ENCODE measurements around a stretch of chr22.

- RRBS, result no CpG with 5 or more reads among the region's 4 CpGs
These were observed 491.4 kb downstream of the CRYBA4 start for GRCh38 chr22:27113124-27113689.

GRCh38 chr22:27242717-27243325 is 558.7 kb downstream of the MN1 start:
- RRBS, result no CpG with 5 or more reads among the region's 15 CpGs

DNA sequence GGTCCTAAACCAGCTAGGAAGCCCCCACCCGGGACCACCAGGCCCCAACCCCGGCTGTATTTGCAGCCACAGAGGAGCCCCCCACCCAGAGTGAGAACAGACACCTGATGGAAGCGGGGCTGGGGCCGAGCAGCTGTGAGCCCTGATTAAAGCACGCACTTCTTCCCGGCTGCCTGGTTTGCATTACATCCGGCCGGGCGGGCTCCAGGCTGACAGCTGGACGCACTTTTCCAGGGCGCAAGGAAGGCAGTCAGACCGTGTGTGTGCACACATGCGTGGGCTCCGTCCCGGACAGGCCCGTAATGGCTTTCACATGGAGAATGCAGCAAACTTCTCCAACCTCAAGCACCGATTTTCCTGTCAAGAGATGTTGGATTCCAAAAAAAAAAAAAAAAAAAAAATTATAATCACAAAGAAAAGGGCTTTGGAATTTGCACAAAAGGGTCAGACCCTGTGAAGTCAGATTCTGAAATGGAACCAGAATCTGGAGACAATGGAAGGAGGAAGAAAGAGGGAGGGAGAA is 365.7 kb downstream of the MN1 start:
- RRBS, result 27% methylated on average over 10 of the region's 17 CpGs

DNA sequence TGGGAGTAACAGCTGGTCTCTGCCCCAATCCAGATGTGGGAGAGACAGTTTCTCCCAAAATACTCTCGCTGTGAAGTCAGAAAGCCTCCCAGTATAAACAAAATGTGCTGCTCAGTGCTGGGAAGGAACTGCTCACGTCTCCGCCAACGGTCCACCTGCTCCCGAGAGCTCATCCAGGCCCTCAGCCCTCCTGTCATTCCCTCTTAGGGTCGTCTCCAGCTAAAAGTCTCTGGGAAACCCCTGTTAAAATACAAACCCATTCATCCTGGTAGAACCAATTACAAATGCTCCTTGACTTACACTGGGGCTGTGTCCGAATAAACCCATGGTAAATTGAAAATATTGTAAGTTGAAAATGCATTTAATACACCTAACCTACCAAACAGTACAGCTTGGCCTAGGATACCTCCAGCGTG is 219.7 kb downstream of the MN1 start:
- RRBS, result no CpG with 5 or more reads among the region's 8 CpGs

- RRBS, result 30% methylated on average over 9 of the region's 22 CpGs
These were observed 131.0 kb downstream of the MN1 start for GRCh38 chr22:27670063-27671367.

DNA sequence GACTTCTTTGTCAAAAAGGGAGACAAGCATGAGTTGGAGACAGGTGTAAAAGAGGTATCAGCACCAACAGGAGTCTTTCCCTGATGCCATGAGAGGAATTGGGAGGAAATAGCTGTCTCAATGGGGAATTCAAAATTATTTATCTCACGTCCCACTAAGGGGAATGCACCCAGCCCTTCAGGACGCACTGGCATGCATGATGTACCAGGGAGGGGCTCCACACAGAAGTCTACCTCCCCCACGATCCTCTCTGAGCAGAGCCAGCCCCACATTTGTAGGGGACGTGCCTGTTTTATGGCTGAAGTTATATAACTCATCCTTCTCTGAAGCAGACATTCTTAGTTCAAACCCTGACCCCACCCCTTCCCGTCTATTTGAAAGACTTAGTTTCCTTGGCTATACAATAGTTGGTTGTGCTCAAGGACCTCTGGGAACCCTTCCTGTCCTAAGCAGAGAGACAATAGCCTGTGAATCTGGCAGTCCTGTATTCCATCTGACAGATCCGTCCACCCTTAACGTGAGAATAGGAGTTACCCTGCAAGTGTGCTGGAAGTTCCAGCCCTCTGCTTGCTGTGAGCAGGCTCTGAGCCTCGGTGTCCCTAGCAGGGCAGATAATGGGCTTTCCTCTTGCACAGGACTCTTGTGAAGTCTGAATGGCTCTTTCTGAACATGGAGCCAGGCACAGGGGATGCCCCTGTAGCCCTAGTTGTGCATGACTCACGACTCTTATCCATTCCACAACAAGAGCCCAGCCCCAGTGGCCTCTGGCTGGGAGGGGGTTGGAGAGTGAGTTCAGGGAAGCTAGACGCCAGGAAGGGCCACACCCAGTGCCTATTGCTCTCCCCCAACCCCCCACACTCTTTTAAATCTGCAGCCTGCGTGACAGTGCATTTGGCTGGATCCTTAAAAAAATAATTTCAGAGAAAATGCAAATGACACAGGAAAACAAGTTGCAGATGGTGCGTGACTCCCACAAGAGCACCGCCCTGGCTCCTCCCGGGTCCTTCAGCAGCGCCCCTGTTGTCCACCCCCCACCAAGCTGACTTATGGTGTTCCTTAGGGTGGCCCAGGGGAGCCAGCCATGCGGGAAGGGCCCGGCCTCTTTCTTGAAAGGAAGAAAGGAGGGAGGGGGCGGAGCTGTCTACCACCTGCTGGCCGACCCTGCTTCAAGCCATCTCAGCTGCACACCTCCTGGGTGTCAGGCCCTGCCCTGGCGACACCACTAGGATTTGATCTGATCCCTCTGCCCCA is 75.0 kb downstream of the MN1 start:
- RRBS, result 18% methylated on average over 4 of the region's 20 CpGs

DNA sequence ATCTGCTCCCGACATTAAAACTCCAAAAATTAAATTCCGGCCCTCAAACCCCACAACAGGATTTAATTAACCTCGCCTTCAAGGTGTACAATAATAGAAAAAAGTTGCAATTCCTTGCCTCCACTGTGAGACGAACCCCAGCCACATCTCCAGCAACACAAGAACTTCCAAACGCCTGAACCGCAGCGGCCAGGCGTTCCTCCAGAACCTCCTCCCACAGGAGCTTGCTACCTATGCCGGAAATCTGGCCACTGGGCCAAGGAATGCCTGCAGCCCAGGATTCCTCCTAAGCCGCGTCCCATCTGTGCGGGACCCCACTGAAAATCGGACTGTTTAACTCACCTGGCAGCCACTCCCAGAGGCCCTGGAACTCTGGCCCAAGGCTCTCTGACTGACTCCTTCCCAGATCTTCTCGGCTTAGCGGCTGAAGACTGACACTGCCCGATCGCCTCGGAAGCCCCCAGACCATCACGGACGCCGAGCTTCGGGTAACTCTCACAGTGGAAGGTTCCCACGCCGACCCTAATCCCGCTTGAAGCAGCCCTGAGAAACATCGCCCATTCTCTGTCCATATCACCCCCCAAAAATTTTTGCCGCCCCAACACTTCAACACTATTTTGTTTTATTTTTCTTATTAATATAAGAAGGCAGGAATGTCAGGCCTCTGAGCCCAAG is 57.4 kb downstream of the MN1 start:
- RRBS, result no CpG with 5 or more reads among the region's 27 CpGs

- RRBS, result no CpG with 5 or more reads among the region's 7 CpGs
These were observed 25.9 kb downstream of the MN1 start for GRCh38 chr22:27775690-27776047.

GRCh38 chr22:27870343-27871142 is 48.5 kb downstream of the PITPNB start:
- RRBS, result no CpG with 5 or more reads among the region's 2 CpGs

DNA sequence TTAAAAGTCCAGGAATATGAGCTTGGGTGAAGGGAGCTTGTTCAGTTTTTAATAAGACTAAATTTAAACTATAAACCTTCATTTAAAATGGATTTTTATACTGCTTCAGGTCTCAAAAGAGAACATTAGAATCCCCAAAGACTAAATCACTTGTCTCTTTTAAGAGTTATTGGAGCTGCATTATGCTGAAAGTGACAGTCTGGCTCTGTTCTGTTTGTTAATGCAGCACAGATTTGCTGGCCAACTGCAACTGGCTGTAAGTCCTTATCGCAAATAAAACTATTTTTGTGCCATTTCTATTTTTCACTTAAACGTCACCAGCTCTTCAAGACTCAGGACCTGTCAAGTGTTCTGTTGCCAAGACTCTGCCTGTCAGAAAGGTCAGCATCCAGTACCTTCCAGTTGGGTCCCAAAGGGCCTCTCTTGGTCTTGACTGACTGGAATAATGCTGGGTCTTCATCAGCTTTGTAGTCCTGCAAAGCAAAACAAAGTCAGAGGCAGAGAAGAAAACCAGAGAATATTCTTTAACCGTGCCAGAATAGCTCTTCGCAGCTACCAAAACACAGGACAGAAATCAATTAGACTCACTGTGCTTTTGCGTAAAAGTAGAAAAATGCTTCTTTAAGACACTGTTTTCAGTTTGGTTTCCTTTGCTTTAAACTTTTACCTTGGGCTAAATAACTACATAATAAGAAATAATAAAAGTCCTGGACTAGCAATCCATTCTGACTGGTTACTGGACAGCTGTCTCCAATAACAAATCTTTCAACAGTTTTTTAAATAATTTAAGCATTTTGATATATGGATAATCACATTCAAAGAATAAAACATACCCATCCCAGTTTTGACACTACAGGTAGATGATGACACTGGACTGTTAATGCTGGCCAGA is 45.5 kb downstream of the PITPNB start:
- RRBS, result no CpG with 5 or more reads among the region's 5 CpGs

- RRBS, result no CpG with 5 or more reads among the region's 6 CpGs
These were observed 30.7 kb downstream of the PITPNB start for GRCh38 chr22:27888024-27889093.

GRCh38 chr22:28281616-28282096 is 362.6 kb upstream of the PITPNB start:
- RRBS, result no CpG with 5 or more reads among the region's 2 CpGs

DNA sequence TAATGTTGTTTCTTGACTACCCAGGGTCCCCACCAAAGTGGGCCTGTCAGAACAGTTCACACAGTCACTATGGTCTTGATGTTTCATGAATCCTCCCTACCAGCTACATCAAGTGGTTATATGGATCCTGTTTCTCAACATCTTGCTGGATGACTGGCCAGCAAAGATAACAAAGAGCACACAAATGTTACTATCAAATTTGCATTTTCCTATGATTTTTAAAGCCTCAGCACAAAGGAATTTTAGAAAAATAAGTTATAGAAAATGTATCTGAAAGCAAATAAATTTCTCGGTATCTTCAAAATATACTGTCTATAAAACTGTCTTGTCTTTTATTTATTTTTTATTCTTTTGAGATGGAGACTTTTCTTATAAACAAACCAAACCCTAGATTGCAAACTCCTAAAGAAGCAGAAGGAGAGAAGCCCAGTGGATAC is 246.7 kb downstream of the TTC28 start:
- RRBS, result no CpG with 5 or more reads among the region's 1 CpG

GRCh38 chr22:28773685-28773949 is 1.1 kb downstream of the CCDC117 start:
- RRBS, result no CpG with 5 or more reads among the region's 2 CpGs

GRCh38 chr22:28814913-28815467 is 42.5 kb downstream of the CCDC117 start:
- RRBS, result no CpG with 5 or more reads among the region's 8 CpGs

DNA sequence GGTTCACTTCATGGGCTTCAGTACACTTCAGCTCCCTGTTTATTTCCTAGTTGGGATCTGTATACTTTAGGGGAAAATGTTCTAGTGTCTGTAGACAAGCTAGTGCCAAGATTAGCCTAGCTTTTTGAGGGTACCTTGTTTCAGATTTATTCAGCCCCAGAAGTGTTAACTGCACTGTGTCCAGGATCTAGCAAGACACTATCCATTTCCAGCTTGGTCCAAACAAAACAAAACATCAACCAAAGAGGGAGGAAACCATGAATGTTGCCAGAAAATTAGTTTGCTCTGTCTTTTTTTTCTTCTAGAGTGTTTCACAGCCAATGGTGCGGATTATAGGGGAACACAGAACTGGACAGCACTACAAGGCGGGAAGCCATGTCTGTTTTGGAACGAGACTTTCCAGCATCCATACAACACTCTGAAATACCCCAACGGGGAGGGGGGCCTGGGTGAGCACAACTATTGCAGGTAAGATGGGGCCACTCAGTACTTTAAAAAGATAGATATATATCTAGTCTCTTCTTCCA is 21.2 kb downstream of the KREMEN1 start:
- RRBS, result no CpG with 5 or more reads among the region's 4 CpGs

DNA sequence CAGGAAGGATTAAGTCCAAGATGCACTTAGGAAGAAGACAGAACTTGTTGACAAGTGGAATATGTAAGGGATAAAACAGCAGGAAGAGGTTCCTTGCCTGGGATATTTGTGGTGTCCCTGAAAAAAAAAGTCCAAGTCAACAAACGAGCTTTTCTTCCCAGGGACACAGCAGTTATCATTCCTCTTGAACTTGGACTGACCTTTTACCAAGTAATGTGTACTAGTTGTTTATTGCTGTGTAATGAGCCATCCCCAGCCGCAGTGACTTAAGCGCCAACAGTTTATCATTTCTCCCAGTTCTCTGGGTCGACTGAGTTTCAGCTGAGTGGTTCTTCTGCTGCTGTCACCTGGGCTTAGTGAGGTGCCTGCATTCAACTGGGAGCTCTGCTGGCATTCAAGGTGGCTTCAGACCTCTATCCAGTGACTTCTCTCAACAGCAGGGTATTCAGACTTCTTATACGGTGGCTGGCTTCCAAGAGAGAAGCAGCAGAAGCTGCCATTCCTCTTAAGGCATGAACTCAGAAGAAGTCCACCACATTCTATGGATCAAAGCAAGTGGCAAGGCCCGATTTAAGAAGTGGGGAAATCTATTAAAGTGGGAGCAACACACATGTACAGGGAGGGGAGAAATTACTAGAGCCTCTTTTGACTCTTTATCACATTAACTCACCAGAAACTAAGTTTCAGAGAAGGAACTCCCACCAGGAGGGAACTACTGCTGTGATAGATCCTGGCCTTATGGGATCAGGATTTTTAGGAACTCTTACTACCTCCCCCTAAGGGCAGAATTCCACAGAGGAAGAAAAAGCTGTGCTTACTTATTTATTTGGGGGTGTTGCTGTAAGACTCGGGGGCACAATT is 37.2 kb downstream of the KREMEN1 start:
- RRBS, result no CpG with 5 or more reads among the region's 7 CpGs

- RRBS, result no CpG with 5 or more reads among the region's 8 CpGs
These were observed 40.0 kb downstream of the KREMEN1 start for GRCh38 chr22:29112776-29113243.

DNA sequence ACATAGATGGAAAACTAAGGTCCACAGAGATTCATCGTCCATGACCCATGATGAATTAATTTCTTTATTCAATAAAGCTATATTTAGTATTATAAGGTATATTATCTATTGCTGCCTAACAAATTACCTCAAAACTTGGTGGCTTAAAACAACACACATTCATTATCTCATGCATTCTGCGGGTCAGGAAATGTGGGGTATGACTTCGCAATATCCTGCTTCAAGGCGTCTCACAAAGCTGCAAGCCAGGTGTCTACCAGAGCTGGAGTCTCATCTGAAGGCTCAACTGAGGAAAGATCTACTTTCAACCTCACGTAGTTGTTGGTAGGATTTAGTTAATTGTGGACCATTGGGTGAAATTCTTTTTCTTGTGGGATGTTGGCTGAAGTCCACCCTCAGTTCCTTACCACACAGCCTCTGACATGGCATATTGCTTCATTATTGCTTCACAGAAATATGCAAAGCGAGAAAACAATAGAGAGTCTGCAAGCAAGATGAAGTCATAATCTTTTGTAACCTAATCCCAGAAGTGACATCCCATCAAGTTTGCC is 45.0 kb downstream of the KREMEN1 start:
- RRBS, result no CpG with 5 or more reads among the region's 6 CpGs

DNA sequence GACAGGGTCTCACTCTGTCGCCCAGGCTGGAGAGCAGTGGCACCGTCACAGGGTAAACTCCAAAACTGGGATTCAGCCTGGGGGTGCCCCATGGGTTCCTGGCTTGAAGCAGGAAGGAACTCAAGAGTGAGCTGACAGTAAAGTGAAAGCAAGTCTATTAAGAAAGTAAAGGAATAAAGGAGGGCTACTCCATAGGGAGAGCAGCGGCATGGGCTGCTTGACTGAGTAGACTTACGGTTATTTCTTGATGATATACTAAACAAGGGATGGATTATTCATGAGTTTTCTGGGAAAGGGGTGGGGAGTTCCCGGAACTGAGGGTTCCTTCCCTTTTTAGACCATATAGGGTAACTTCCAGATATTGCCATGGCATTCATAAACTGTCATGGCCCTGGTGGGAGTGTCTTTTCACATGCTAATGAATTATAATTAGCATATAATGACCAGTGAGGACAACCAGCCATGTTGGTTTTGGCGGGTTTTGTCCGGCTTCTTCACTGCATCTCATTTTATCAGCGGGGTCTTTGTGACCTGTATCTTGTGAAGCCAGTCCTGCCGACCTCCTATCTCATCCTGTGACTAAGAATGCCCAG is 52.9 kb upstream of the EMID1 start:
- RRBS, result no CpG with 5 or more reads among the region's 9 CpGs